Mesangial cell (primary cell): ENCODE results near the gene SPATA31A6.

GRCh38 chr9:37911123-37911737 lies 7.3 kb upstream of the SLC25A51 start:
- RAMPAGE, long total RNA: no peak

DNA sequence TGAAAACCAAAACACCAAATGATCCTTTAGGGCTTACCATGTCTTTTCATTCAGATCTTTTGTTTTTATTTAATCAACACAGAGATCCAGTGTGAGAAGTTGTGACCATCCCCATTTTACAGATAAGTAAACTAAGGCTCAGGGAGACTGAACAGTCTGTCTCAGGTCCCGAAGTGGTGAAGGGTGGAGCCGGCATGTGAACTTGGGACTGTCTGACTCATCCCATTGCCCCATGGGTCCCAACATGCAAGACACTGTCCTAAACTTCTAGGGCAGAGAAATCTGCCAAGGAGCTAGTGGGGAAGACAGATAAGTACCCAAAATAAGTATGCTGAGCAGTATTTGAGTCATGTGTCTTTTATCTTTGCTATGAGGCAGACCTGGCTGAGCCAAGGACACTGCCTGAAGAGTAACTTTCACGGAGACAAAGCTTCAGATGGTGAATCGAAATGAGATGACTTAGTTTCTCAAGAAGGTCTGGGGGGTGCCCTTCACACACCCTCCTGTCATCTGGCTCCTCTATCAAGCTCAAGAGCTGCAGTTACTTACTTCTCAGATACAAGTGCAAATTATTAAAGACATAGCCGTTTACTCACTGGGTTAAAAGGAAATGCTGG lies 64.4 kb upstream of the SLC25A51 start:
- RAMPAGE, long total RNA: no peak

GRCh38 chr9:37968931-37969692 lies 65.2 kb upstream of the SLC25A51 start:
- RAMPAGE, long total RNA: no peak

- RAMPAGE, long total RNA: no peak
These were observed 32.9 kb downstream of the SHB start for GRCh38 chr9:38035848-38036749.

GRCh38 chr9:38038399-38039260 lies 30.4 kb downstream of the SHB start:
- RAMPAGE, long total RNA: no peak

DNA sequence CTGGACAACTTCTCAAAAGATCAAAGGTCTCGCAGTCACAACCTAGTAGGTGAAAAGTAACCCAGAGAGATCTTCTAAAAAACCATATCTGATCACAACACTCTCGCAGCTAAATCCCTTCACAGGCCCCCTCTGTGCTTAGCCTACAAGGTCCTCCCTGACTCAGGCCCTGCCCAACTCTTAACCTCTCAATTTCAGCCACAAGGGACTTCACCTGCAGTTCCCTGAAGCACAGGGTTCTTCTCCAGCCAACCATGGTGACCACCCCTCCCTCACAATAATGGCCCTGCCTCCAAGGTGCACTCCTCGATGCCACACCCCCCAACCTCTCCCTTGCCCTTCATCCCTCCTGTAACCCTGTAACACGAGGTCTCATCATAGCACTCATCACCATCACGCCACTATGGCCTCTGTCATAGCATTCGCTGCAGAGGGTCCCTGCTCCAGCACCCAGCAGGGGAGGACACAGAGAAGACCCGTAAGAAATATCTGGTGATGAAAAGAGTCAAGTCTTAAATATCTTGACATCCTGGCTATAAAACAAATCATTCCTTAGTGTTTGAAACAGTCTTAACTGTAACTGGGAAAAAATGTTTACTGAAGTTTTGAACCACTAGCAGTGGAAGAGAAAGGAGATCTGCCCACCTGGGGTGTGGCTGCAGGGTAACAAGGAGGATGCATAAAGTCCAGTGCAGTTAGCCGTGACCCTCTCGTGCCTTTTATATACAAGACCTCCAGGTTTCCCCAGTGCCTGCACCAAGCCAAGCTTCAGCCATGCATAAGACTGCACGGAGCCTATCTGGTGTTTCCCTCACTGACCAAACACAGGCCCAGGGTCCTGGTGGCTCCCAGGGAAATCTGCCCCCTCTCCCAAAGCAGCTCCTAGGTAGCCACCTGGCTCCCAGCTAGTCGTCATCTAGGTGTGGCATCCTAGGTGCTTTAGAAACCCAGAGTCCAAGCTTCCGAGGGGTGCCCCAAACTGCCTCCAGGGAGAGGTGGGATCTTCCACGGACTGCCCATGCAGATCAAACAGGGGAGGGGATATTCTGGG lies 3.1 kb downstream of the SHB start:
- RAMPAGE, long total RNA: no peak

DNA sequence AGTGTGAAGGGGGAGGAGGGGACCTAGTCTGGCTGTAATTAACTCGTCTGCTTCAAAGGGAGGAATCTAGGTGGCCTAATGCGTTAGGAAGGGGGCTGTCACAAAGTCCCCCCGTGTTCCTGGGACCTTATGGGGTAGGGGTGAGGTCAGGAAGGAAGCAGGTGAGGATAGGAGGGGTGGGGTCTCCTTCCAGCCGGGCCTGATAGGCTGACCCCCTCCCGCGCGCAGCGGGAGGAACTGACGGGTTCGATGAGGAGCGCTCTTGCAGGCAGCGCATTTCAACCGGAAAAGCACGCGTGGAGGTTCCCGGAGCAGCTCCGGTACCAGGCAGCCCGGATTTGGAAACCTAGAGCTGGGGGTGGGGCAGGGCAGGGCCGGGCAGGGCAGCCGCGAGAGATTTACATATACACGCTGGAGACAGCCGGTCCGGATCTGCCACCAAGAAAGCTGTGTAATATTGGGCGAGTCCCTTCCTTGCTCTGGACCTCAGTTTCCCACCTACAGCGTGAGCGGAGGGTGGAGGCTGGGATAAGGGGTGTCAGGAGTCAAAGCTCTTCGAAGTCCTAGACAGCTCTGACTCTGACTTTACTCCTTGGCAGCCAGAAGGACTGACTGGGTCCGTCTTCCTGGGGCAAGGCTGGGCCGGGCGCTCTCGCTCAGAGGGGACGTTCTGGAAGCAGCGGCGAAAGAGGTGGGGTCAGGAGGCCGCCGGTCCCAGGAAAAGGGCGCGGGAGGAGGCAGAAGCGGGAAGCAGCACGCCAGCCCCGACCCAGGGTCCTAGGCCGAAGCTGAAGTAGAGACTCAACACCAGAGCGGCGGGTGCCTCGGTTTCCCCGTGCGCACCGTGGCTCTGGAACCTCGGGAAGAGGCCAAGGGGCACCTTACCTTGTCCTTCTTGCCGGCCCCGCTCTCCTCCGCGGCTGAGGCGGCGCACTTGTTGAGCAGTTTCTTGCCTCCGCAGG lies 1.7 kb downstream of the SHB start:
- RAMPAGE, long total RNA: no peak

GRCh38 chr9:38227686-38228090 lies 158.7 kb upstream of the SHB start:
- RAMPAGE, long total RNA: no peak

DNA sequence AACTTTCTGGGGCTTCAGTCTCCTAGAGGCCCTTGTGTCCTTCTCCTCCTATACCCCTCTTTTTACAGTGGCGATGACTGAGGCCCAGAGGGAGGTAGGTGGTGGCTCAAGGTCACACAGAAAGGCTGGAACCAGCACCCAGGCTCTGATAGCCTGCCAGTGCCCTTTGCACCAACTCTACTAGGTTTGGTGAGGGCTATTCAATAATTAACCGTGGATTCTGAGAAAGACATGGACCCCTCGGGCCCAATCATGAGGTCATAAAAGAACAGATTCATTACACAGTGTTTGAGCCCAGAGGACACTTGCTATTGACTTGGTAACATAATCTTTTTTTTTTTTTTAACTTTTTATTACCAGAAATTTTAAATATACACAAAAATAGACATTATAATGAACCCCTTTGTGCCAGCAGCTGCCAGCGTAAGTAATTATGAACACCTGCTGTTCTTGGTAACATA lies 6.1 kb upstream of the ALDH1B1 start:
- RAMPAGE, long total RNA: no peak

- RAMPAGE, long total RNA: start-site peak on the minus strand at chr9:39809853-39809859, 21 reads; start-site peak on the minus strand at chr9:39810024-39810084, 50 reads
These were observed 454.0 kb downstream of the SPATA31A1 start for GRCh38 chr9:39809111-39810322.

DNA sequence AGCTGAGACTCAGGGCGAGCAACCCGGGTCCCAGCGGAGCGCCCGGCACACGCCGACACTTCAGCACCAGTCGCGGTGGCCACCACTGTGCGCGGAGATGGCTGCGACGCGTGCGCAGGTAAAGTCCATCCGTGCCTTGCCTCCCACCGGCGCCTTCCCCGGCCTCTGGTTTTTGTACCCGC lies 518.5 kb downstream of the SPATA31A1 start:
- RAMPAGE, long total RNA: no peak

GRCh38 chr9:40498725-40499104 lies 629.8 kb downstream of the FOXD4L6 start:
- RAMPAGE, long total RNA: no peak

DNA sequence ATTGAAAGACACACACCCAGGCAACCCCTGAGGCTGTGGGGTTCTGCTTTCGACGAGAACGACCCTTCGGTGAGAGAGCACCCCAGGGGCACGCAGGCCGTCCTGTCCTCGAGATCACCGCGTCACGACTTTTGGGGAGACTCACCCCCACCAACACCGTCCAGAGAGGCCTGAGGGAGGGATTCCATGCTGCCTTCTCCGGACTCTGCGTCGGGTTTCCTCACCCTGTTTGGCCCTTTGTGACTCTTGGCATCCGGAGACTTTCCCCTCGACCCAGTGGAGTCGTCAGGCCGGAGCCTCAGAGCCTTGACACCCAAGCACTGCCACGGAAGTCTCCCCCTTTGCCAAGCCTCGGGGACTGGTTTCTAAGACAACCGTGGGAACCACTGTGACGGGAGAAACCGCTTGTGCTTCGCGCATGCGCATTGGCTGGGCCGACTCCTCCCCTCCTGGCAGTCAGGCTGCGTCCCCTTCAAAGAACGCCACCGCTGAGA lies 459.3 kb upstream of the ZNG1F start:
- RAMPAGE, long total RNA: no peak

GRCh38 chr9:42183456-42183928 lies at the start of gene SPATA31A6:
TSS of gene SPATA31A6 (plus strand) at chr9:42183659.
- RAMPAGE, long total RNA: no peak

GRCh38 chr9:63326691-63327289 lies 1958.2 kb downstream of the FOXD4L5 start:
- RAMPAGE, long total RNA: no peak

DNA sequence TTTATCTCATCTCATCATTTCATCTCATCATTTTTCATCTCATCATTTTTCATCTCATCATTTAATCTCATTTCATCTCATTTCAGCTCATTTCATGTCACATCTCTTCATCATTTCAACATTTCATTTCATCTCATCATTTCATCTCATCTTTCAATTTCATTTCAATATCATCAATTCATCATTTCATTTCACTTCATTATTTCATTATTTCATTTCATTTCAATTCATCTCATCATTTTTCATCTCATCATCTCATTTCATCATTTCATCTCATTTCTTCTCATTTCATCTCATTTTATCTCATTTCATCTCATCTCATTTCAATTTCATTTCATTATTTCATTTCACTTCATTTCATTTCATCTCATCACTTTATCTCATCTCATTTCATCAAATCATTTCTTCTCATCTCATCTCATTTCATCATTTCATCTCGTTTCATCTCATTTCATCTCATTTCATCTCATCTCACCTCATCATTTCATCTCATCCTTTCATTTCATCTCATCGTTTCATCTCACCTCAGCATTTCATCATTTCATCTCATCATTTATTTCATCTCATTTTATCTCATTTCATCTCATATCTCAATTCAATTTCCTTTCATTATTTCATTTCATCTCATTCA lies 74.4 kb downstream of the FOXD4L4 start:
- RAMPAGE, long total RNA: no peak

- RAMPAGE, long total RNA: no peak
These were observed 274 bp downstream of the ANKRD20A1 start for GRCh38 chr9:67859035-67859374.

- RAMPAGE, long total RNA: no peak
These were observed 35.4 kb downstream of the PIP5K1B start for GRCh38 chr9:68740327-68740980.

DNA sequence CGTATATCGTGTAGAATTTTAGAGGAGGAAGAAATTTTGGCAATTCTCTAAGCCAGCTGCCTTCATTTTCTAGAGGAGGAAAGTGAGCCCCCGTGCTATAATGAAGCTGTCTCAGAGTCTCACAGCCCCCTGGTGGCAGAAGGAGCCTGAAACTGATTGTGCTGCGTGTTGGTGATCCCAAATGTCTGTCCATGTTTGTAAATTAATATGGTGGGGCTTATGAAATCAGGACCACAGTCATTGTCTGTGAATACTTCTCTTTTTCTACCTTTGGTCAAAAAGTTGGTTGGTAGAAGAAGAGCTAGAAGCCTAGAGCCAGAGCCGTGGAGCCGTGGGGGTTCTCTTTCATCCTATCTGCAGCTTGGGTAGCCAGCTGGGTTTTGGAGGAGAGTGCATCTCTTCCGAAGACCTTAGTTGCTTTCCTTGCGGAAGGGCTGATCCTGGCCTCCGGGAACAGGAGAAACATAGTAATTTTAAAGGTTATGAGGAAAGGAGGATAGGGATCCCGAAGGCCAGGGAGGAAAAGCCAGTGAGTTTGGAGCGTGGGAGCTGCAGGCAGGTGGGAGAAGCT lies 65.3 kb downstream of the PABIR1 start:
- RAMPAGE, long total RNA: no peak

DNA sequence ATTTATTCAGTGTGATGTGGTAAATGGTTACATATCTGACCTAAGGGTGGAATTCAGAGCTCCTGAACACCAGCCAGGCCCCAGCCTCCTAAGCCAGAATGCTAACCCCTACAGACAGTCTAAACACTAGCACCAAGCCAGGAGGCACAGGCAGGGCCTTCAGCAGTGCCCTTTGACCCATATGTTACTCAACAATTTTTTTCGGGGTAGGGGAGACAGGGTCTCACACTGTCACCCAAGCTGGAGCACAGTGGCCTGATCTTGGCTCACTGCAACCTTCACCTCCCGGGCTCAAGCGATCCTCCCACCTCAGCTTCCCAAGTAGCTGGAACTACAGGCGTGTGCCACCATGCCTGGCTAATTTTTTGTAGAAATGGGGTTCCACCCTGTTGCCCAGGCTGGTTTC lies 40.2 kb downstream of the PRKACG start:
- RAMPAGE, long total RNA: no peak